SUDHL5 (cell line): ENCODE measurements around a stretch of chr5.

DNA sequence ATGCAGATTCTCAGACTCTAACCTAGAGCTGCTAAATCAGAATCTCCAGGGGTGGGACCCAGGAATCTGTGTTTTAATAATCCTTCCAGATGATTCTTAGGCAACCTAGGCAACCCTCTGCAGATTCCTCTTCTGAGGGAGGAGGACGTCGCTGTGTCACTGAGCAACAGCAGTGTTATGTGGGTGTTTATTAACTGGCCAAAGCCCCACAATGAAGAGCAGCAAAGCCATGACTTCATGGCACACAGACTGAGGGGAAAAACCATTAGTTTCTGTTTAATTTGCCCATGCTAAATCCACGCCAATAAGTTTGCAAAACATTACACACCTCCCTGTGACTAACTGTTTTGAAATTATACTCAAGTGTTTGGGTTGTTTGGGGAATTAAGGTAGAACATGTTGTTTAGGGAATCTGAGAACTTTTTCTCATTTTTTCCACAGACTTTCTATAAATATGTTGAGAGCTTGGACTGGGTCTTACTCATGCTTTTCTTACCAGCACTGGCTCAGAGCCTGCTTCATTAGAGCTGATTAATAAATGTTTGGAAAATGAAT lies 83.8 kb upstream of the TMED7 start:
- PRO-cap, result no peak

DNA sequence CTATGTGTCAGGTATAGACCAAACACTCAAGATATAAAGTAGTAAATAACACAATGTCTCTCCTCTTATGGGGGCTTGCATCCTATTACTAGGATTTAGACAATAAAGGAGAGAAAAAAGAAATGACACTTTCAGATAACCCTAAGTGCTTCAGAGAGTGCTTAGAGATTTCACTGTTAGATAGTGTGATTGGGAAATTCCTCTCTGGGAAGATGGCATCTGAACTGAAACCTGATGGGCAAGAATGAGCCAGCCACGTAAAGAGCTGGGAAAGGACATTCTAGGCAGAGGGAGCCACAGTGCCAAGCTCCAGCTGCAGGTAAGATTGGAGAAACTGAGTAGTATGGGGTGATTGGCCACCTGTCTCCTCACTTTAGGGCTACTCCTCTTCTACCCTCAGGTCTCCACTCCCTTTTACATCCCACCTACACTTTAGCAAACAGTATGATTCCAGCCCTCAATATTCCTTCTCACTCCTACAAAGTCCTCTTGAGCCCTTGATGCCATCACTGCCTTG lies 14.5 kb downstream of the CDO1 start:
- PRO-cap, result no peak

- PRO-cap, result no peak
These were observed 89.1 kb downstream of the COMMD10 start for GRCh38 chr5:116173863-116174366.

GRCh38 chr5:116223378-116223786 lies 138.6 kb downstream of the COMMD10 start:
- PRO-cap, result no peak

DNA sequence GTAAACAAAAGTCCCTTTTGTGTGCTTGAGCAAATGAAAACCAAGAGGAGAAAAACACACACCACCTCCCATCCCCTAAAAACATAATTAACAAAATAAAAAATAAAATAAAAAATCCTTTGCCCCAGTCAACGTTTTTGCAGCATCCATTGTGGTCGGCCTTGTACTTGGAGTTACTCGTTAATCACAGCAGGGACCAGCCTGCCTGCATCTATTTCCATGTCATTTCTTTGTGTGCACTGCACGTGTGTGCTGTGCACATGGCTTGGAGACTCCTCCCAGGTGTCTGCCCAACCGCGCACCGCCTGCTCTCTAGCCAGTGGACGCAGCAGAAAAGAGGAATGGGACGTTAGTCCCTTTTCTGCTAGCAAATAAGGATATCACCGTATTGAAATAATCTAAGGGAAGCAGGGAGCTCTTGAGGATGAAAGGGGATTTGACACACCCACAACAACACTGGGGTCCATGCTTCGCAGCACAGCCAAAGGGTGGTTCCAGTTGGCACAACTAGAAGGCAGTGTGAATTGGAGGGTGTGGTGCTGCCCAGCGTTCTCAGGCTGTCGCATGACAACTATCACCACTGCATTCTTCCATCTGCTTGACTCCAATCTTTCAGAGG lies 129.9 kb downstream of the SEMA6A start:
- PRO-cap, result no peak

- PRO-cap, result no peak
These were observed 127.3 kb downstream of the SEMA6A start for GRCh38 chr5:116447296-116447761.

DNA sequence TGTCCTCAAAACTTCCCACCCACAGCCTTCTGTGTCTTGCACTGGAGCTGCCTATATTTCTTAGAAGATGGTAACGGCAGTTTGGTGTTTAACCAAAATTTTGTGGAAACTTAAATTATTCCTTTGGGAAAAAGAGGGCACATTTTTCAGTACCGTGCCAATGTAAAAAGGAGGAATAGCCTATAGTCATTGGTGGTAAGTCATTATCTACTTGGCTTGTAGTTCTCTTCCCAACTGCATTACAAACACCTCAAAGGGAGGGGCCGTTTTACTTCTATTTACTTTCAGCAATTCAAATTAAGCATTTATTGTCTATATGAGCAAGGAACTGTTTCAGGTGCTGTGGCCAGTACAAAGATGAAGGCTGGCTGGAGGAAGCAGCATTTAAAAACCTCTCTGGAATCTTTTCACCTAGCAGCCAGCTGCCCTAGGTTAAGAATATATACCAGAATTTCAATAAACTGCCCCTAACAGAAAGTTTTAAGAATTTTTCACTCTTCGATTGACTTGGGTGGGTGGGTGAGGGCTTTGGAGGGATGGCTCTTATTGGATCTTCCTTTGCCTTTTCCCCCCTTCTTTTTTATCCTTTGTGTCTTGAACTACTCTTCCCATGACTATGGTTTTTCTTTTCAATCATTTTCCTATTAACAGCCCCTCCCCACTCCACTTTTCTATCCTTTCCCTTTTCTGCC lies 48.9 kb downstream of the SEMA6A start:
- PRO-cap, result no peak

DNA sequence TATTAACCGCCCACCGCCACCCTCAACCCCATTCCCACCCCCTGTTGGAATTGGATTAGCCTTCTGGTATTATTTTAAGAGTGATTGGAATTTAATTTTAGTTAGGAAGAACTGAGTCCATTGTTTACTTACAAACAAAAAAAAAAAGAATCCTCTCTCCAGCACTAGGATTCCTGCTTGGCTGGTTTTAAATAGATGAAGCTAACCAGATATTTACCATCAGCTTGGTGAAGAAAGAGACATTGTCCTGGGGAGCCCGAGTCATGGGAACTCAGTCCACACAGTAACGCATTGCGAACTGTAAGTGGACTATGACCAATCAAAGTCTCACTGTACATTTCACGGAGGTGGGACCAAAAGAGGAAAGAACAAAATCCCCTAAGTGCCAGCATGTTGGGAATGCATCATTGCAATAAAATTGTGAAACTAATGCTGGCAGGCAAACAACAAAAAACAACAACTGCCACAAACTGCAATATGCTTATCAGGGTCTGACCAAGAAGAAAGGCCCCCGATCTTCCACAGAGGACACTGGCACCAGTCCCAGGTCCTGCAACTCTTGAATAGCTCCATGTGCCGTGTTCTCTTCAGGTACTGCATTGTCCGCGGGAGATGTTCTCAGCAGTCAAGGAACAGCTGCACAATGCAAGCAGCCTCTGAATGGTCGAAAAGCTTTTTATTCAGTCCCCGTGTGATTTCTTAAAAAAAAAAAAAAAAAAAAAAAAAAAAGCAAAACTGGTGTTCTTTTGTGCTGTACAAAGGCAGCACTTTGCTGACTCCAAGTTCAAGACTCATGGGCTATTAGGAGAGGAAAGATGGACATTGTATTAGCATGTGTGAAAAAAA lies 38.2 kb downstream of the SEMA6A start:
- PRO-cap, result no peak

- PRO-cap, result no peak
These were observed 15.5 kb downstream of the SEMA6A start for GRCh38 chr5:116558876-116559772.

DNA sequence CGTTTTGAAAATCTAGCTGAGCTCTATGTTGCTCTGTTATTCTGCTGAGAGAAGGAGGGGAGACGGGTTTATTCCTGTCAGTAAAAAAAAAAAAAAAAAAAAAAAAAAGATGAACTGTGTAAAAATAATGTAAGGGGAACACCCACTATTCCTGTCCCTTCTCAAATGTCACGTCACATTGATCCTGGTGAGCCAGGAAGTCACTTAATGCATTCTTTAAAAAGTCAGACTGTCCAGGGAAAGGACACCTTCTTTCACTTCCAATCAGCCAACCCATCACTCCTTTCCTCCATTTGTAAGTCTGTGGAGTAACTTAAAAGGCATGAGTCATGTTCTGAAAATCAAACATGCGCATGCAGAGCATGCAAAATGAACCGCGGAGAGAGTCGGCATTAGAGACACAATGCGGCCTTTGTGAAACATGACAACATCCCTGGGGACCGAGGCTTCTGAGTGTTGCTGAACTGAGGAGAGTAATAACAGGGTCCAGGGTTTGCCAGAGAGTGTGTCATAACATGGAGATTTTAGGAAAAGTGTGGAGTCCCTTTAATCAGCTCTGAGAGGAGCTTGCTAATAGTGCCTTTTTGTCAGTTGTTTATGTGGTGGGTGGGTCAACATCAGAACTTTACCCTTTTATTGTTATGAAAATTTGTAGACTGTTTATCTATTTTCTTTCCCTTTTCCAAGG lies 77.6 kb upstream of the SEMA6A start:
- PRO-cap, result no peak

GRCh38 chr5:117454747-117455350 lies 880.2 kb upstream of the SEMA6A start:
- PRO-cap, result no peak

- PRO-cap, result no peak
These were observed 881.0 kb upstream of the SEMA6A start for GRCh38 chr5:117455351-117456338.

DNA sequence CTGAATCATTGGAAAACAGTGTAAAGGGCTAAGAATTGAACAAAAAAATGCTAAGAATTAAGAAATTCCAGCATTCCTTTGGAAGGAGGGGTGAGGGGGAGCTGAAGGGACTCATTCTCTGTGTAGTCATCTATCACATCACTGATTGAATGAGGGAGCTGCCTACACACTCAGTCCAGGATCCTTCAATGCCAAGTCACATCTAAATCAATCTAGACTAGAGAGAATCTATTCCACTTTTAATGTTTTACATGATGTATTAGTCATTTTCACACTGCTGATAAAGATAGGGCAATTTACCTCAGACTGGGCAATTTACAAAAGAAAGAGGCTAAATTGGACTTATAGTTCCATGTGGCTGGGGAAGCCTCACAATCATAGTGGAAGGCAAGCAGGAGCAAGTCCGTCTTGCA lies 286.4 kb downstream of the DTWD2 start:
- PRO-cap, result no peak

DNA sequence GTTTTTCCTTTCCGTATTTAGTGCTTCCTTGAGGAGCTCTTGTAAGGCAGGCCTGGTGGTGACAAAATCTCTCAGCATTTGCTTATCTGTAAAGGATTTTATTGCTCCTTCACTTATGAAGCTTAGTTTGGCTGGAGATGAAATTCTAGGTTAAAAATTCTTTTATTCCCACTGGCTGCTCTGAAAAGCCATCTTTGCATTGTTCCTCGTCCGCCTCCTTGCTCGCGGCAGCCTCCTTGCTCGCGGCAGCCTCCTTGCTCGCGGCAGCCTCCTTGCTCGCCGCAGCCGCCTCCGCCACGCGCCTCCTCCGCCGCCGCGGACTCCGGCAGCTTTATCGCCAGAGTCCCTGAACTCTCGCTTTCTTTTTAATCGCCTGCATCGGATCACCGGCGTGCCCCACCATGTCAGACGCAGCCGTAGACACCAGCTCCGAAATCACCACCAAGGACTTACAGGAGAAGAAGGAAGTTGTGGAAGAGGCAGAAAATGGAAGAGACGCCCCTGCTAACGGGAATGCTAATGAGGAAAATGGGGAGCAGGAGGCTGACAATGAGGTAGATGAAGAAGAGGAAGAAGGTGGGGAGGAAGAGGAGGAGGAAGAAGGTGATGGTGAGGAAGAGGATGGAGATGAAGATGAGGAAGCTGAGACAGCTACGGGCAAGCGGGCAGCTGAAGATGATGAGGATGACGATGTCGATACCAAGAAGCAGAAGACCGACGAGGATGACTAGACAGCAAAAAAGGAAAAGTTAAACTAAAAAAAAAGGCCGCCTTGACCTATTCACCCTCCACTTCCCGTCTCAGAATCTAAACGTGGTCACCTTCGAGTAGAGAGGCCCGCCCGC lies 14.7 kb downstream of the DTWD2 start:
- PRO-cap, result no peak

GRCh38 chr5:119291371-119292261 lies 64.2 kb upstream of the TNFAIP8 start:
- PRO-cap, result no peak

- PRO-cap, result no peak
These were observed 32.7 kb upstream of the TNFAIP8 start for GRCh38 chr5:119323030-119323525.

DNA sequence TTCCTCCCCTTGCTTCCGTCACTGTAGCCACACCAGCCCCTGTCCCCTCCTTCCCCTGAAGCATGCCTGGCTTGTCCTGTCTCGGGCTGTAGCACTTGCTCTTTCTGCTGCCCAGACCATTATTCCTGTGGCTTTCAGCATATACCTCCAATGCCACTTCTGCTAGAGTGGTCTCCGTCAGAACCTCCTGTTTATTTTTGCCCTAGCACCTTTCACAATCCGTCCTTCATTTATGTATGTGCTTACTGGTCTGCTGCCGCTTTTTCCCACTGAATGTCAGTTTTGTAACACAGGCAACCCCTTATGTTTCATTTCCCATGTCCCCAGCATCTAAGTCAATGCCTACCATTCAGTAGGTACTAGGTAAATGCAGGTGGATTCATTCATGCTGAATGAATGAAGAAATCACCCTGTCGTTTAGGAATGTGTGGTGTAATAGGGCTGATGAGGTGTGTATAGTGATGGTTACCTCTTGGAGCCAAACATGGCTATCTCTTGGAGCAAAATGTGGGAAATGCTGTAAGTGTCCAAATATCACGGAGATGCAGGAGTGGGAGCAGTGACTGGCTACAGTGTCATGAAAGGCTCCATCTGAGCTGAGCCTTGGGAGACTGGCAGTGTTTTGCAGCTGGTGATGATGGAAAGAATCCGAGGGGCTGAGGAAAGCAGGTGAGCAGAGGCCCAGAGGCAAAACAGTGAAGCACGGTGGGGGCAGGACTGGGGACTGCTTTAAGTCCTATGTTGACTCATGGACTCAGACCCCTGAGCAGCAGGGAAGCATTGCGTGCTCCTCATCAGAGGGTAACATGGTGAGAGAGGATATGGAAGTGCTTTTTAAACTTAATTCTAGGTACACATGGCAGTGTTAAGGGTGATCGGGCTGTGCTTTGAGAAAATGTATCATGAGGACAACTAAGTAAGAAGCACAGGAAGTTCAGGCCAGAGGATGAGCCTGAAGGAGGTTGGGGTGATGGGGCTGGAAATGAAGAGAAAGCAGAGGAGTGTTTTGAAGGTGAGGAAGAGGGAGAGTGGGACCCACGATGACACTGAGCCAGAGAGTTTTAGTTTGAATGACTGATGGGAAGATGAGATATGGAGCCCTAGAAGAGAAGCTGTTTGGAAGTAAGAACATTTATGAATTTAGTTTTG lies 29.7 kb upstream of the TNFAIP8 start:
- PRO-cap, result no peak

DNA sequence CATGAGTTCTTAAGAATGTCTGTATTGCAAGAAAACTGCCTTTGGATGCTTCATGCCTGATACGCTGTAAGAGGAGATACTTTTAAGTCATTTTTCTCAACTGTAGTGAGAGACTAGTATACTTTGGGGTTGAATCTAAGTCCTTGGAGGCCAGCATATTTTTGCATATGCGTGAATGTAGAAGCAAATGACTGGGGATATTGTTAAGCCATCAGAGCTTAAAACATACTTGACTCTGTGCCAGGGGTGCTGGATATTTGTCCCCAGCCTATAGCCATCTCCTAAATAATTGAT lies 2.3 kb downstream of the TNFAIP8 start:
- PRO-cap, result no peak

GRCh38 chr5:119360977-119361662 lies 5.3 kb downstream of the TNFAIP8 start:
- PRO-cap, result no peak

GRCh38 chr5:119400211-119400705 lies 44.4 kb downstream of the TNFAIP8 start:
- PRO-cap, result no peak